ENCODE measurements around a stretch of chr17.

DNA sequence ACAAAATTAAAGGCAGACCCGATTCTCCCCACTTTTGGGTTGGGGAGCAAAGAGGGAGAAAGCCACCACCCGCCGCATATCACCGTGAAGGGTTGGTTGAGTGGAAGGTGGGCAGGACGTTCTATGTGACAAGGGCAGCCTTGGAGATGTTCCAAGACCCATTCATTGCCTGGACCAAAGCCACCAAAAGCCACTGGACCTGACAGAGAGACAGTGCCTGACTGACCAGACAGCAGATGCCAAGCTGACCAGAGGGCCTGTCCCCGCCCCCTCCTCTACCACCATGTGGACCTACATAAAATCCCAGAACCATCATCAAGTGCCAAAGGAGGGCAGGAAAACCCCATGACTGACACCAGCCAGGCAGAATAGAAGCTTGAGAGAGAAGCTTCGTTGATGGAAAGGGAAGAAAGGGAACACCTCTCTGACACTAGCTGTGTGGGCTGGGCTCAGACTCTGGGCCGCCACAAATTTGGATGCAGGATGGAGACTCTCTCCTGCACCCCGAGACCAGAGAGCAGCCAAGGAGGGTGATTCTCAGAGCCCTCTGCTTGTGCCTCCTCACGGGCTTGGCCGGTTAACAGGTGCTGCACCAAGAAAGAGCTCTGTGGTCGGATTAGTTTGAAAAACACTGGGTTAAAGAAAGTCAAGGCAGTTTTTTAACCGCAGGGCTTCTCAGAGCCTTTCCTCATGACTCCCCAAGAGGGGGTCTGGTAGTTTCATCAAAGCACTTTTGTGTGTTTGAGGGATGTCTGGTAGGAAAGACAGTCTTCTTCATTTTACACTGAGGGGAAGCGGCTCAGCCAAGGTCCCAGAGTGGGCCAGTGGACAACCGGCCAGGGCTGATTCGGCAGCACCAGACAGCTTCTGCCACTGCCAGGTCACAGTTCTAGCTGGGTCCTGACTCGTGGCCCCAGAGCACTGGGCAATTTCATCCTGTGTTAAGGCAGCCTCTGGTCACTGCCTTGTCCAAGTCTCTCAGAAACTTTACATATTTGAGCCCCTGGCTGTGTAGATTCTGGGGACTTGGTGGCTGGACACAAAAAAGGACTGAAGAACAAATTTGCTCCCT is 1.7 kb downstream of the TNFRSF13B start:
- RAMPAGE, long total RNA = no peak
- RRBS, 2 experiments = no CpG with 5 or more reads among the region's 17 CpGs
CAGE:
- cytosol, long polyA minus RNA = no peak
- cytosol, long polyA plus RNA = no peak
- long polyA plus RNA = no peak
- nucleolus, long total RNA = start-site peak on the plus strand centred at position 92 of the sequence, 30 bp wide, 15 reads; start-site peak on the plus strand centred at position 470 of the sequence, 66 bp wide, 22 reads; start-site peak on the plus strand centred at position 769 of the sequence, 112 bp wide, 256 reads
- nucleus, long polyA plus RNA = no peak
- nucleus, long total RNA = no peak

GRCh38 chr17:17014640-17015140 is 27.6 kb upstream of the MPRIP start:
- RAMPAGE, long total RNA = no peak
- RRBS, 2 experiments = no CpG with 5 or more reads among the region's 10 CpGs
CAGE:
- cytosol, long polyA minus RNA = no peak
- cytosol, long polyA plus RNA = no peak
- long polyA plus RNA = no peak
- nucleolus, long total RNA = no peak
- nucleus, long polyA plus RNA = no peak
- nucleus, long total RNA = no peak

DNA sequence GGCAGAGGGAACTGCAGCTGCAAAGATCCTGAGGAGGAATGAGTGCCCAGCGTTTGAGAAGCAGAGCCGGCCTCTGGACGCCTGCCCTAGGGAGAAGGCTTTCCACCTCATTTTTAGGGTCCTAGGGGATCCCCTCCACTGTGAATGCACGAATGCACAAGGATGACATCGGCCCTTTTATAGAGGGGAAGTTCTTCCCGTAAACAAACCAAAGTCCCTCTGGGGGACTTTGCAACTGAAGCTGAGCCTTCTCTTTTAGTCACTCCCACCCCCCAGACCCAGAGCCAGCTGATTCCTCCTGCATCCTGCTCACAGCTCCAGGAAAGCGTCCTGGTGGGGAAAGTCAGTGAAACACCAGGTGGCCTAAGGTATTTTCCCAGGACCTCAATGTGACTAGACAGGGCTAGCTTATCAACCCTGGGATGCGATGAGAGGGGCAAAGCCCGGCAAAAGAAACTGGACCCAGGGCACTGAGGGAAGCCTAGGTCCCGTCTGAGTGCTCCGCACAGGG is 13.1 kb upstream of the MPRIP start:
- RAMPAGE, long total RNA = no peak
- RRBS, 2 experiments = no CpG with 5 or more reads among the region's 11 CpGs
CAGE:
- cytosol, long polyA minus RNA = no peak
- cytosol, long polyA plus RNA = no peak
- long polyA plus RNA = no peak
- nucleolus, long total RNA = no peak
- nucleus, long polyA plus RNA = no peak
- nucleus, long total RNA = no peak

DNA sequence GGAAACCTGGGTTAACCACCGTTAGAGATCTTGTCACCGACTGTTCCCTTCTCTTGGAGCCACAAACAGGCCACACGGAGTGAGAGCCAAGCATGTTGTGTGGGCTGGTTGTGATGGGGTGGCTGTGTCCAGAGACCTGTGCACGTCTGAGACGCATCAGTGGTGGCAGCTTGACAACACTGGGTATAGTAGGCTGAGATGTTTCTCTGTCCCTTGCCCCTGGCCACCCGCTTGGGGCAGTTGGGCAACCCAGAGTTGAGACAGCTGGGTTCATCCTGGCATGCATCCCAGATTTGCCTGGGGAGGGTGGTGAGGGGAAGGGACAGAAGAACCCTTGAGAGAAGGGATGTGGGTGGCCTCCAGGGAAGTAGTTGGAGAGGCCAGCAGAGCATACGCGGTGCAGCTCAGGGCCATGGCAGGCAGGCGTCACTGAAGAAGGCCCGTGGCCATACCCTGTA is 21.5 kb downstream of the MPRIP start:
- RAMPAGE, long total RNA = no peak
- RRBS, 2 experiments = no CpG with 5 or more reads among the region's 10 CpGs
CAGE:
- cytosol, long polyA minus RNA = no peak
- cytosol, long polyA plus RNA = no peak
- long polyA plus RNA = no peak
- nucleolus, long total RNA = no peak
- nucleus, long polyA plus RNA = no peak
- nucleus, long total RNA = no peak

DNA sequence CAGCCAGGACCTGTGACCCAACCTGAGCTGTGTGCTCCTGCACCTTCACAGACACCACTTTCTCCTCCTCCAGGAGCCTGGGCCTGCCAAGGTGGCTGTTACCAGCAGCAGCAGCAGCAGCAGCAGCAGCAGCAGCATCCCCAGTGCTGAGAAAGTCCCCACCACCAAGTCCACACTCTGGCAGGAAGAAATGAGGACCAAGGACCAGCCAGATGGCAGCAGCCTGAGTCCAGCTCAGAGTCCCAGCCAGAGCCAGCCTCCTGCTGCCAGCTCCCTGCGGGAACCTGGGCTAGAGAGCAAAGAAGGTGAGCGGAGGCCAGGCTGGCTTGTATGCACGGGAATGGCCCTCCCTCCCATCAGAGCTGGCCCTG is 70.0 kb downstream of the PLD6 start:
- RAMPAGE, long total RNA = no peak
- RRBS, 2 experiments = no CpG with 5 or more reads among the region's 3 CpGs
CAGE:
- cytosol, long polyA minus RNA = no peak
- cytosol, long polyA plus RNA = no peak
- long polyA plus RNA = no peak
- nucleolus, long total RNA = no peak
- nucleus, long polyA plus RNA = no peak
- nucleus, long total RNA = no peak

DNA sequence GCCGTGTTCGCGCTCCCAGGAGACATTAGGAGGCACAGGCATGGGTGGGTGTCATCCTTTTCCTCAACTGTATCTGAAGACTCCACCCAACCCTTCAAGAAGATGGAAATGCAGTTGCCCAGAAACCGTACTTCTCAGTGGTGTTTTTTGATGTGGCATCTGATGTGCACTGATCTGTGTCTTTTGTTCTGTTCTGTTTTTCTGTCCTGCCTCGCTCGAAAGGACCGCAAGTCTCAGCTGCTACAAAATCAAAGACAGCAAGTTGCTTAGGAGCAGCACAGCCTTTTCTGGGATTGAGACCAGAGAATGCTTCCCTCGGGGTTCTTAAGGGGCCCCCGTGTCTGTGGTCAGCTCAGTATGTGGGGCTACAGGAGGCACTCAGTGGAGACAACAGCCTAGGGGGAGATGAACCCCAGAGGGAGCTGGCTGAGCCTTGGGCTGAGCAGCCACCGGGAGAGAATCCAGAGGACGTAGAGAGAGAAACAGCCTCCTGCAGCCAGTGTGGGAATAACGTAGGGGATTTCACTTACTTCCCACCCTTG is 24.0 kb downstream of the PLD6 start:
- RAMPAGE, long total RNA = no peak
- RRBS, 2 experiments = no CpG with 5 or more reads among the region's 12 CpGs
CAGE:
- cytosol, long polyA minus RNA = no peak
- cytosol, long polyA plus RNA = no peak
- long polyA plus RNA = no peak
- nucleolus, long total RNA = no peak
- nucleus, long polyA plus RNA = no peak
- nucleus, long total RNA = no peak

DNA sequence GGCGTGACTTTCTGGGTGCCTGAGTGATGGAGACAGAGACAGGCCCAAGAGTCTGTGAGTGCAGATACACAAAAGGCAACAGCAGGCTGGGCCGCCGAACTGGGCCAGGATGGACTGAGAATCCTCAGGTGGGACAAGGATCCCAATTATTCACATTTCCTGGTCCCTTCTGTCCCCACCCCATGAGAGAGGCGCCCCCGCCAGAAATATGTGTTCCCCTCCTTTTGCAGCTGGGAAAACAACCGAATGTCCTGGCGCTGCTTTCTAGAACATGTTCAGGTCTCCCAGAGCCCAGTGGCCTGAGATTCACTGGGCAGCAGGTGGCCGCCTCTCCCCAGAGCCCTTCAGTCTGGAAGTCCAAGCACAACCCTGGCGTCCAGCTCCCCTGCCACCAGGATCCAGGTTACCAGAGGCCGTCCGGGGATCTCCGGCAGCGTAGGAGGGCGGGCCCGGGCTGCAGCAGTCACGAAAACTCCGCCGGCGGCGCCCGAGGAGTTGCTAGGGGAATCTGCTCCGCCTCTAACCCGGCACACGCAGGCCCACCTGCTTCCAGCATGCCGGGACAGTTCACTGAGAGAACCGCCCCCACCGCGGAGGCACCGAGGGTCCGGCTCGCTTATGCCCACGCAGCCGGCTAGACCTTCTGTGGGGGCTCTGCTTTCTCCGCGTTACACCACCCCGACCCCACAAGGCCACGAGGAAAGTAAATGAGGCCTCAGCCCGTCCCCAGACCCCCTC is 920 bp downstream of the PLD6 start:
- RAMPAGE, long total RNA = no peak
- RRBS, 2 experiments = under 1 to 2% methylated on average over 12 of the region's 38 CpGs
CAGE:
- cytosol, long polyA minus RNA = no peak
- cytosol, long polyA plus RNA = no peak
- long polyA plus RNA = no peak
- nucleolus, long total RNA = no peak
- nucleus, long polyA plus RNA = no peak
- nucleus, long total RNA = no peak

DNA sequence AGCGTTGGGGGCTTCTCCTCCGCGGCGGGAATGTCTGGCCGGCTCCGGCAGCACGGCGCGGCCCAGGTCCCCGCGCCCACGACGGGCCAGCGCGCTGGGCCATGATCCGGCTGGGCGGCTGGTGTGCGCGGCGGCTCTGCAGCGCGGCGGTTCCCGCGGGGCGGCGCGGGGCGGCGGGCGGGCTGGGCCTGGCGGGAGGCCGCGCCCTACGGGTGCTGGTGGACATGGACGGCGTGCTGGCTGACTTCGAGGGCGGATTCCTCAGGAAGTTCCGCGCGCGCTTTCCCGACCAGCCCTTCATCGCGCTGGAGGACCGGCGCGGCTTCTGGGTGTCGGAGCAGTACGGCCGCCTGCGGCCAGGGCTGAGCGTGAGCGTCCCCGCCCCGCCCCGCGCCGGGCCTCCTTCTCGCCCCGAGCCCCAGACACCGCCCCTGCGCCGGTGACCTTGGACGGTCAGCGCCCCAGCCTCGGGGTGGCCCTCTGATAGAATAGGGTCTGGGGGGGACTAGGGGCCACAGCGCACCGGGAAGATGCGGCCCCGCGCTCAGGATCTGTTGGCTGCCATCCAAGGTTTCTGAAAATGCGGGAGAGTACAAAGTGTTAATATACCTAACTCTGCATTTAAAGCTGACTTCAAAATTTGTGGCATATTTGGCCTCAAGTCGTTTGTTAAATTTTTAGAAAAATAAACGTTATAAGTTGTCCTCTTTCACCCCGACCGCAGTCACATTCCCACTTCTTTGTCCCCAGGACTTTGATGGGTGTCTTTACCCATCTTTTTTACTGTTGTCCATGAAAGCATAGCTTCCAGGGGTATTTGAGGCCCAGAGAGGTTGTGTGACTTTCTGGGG is 502 bp downstream of the NT5M start:
- RAMPAGE, long total RNA = no peak
- RRBS, 2 experiments = 1 to 2% methylated on average over 34 of the region's 78 CpGs
CAGE:
- cytosol, long polyA minus RNA = no peak
- cytosol, long polyA plus RNA = no peak
- long polyA plus RNA = no peak
- nucleolus, long total RNA = no peak
- nucleus, long polyA plus RNA = no peak
- nucleus, long total RNA = no peak

GRCh38 chr17:17351851-17352786 is 48.9 kb downstream of the NT5M start:
- RAMPAGE, long total RNA = no peak
- RRBS, 2 experiments = no CpG with 5 or more reads among the region's 35 CpGs
CAGE:
- cytosol, long polyA minus RNA = no peak
- cytosol, long polyA plus RNA = no peak
- long polyA plus RNA = no peak
- nucleolus, long total RNA = no peak
- nucleus, long polyA plus RNA = no peak
- nucleus, long total RNA = no peak

DNA sequence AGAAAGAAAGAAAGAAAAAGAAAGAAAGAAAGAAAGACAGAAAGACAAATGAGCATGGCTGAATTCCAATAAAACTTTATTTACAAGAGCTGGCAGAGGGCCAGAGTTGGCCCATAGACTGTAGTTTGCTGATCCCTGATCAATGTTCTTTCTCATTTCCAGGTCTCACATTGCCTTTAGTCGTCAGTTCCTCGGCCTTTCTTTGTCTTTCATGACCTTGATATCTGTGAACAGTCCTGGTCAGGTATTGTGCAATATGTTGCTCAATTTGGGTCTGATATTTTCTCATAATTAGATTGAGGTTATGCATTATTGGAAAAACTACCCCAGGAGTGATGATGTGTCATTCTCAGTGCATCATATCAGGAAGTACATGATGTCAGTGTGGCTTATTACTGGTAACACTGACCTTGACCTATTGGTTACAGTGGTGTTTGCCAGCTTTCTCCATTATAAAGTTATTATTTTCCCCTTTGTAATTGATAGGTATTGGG is 68.4 kb upstream of the MED9 start:
- RAMPAGE, long total RNA = no peak
- RRBS, 2 experiments = no CpG with 5 or more reads among the region's 2 CpGs
CAGE:
- cytosol, long polyA minus RNA = no peak
- cytosol, long polyA plus RNA = no peak
- long polyA plus RNA = no peak
- nucleolus, long total RNA = no peak
- nucleus, long polyA plus RNA = no peak
- nucleus, long total RNA = no peak

DNA sequence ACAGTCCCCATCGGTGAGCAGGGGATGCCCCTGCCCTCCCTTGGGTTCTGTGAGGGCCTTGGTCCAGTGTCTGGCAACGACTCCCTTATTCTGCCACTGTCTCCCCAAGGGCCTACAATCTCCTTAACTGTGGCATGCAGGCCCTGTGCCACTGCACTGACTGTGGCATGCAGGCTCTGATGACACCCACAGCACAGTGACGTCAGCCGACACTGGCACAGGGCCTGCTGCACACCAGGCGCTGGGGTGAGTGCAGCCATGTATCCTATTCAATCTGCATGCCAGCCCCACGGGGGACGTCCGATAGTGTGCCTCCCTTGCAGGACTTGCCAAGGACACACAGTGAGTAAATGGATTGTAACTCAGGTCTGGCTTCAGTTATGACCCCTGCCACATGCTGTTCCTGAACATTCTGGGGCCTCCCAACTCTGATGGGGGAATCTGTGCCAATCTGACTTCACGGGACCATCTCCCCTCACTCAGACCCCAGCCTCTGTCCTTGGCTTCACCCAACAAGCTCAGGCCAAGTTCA is 39.8 kb upstream of the RASD1 start:
- RAMPAGE, long total RNA = no peak
- RRBS, 2 experiments = no CpG with 5 or more reads among the region's 9 CpGs
CAGE:
- cytosol, long polyA minus RNA = no peak
- cytosol, long polyA plus RNA = no peak
- long polyA plus RNA = no peak
- nucleolus, long total RNA = no peak
- nucleus, long polyA plus RNA = no peak
- nucleus, long total RNA = no peak

GRCh38 chr17:17564321-17564852 is 27.1 kb downstream of the PEMT start:
- RAMPAGE, long total RNA = no peak
- RRBS, 2 experiments = no CpG with 5 or more reads among the region's 7 CpGs
CAGE:
- cytosol, long polyA minus RNA = no peak
- cytosol, long polyA plus RNA = no peak
- long polyA plus RNA = no peak
- nucleolus, long total RNA = no peak
- nucleus, long polyA plus RNA = no peak
- nucleus, long total RNA = no peak

- RAMPAGE, long total RNA = no peak
- RRBS, 2 experiments = no CpG with 5 or more reads among the region's 15 CpGs
CAGE:
- cytosol, long polyA minus RNA = no peak
- cytosol, long polyA plus RNA = no peak
- long polyA plus RNA = no peak
- nucleolus, long total RNA = no peak
- nucleus, long polyA plus RNA = no peak
- nucleus, long total RNA = no peak
These were observed 19.5 kb downstream of the PEMT start for GRCh38 chr17:17571913-17572566.

DNA sequence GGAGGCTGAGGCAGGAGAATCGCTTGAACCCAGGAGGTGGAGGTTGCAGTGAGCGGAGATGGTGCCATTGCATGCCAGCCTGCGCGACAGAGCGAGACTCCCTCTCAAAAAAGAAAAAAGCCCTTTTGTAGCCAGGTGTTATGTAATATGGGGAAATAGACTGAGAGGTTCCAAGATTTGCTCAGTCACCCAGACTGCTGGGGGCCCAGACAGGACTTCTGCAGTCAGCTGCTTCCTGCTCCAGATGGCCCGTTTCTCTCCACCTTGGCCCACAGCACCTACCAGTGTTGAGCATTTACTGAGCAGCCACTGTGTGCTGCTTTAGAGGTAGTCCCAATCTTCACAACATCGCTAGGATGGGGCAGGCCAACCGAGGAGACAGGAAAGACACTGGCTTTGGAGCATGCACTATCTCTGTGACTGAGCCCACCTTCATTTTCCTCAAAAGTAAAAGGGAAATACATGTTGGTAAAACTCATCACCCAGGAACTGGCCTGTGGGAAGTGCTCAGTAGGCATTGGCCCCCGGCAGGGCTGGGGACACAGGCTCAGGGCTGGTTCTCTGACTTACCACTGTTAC is 1.4 kb upstream of the PEMT start:
- RAMPAGE, long total RNA = no peak
- RRBS, 2 experiments = no CpG with 5 or more reads among the region's 9 CpGs
CAGE:
- cytosol, long polyA minus RNA = no peak
- cytosol, long polyA plus RNA = no peak
- long polyA plus RNA = no peak
- nucleolus, long total RNA = no peak
- nucleus, long polyA plus RNA = no peak
- nucleus, long total RNA = no peak

GRCh38 chr17:17675810-17676733 is 5.2 kb upstream of the RAI1 start:
- RAMPAGE, long total RNA = no peak
- RRBS, 2 experiments = no CpG with 5 or more reads among the region's 13 CpGs
CAGE:
- cytosol, long polyA minus RNA = no peak
- cytosol, long polyA plus RNA = no peak
- long polyA plus RNA = no peak
- nucleolus, long total RNA = no peak
- nucleus, long polyA plus RNA = no peak
- nucleus, long total RNA = no peak

GRCh38 chr17:17691128-17692480 is 10.3 kb downstream of the RAI1 start:
- RAMPAGE, long total RNA = no peak
- RRBS, 2 experiments = no CpG with 5 or more reads among the region's 17 CpGs
CAGE:
- cytosol, long polyA minus RNA = no peak
- cytosol, long polyA plus RNA = no peak
- long polyA plus RNA = no peak
- nucleolus, long total RNA = no peak
- nucleus, long polyA plus RNA = no peak
- nucleus, long total RNA = no peak

GRCh38 chr17:17741314-17741779 is 60.1 kb downstream of the RAI1 start:
- RAMPAGE, long total RNA = no peak
- RRBS, 2 experiments = no CpG with 5 or more reads among the region's 13 CpGs
CAGE:
- cytosol, long polyA minus RNA = no peak
- cytosol, long polyA plus RNA = no peak
- long polyA plus RNA = no peak
- nucleolus, long total RNA = no peak
- nucleus, long polyA plus RNA = no peak
- nucleus, long total RNA = no peak

- RAMPAGE, long total RNA = no peak
- RRBS, 2 experiments = 1 to 2% methylated on average over 31 to 42 of the region's 64 CpGs
CAGE:
- cytosol, long polyA minus RNA = no peak
- cytosol, long polyA plus RNA = no peak
- long polyA plus RNA = no peak
- nucleolus, long total RNA = no peak
- nucleus, long polyA plus RNA = no peak
- nucleus, long total RNA = no peak
These were observed 71.2 kb downstream of the RAI1 start for GRCh38 chr17:17752109-17753247.

- RAMPAGE, long total RNA = no peak
- RRBS, 2 experiments = 95 to 98% methylated on average over 30 of the region's 75 CpGs
CAGE:
- cytosol, long polyA minus RNA = no peak
- cytosol, long polyA plus RNA = no peak
- long polyA plus RNA = no peak
- nucleolus, long total RNA = no peak
- nucleus, long polyA plus RNA = no peak
- nucleus, long total RNA = no peak
These were observed 26.7 kb downstream of the SREBF1 start for GRCh38 chr17:17809863-17810774.